ENCODE measurements around the genes SLC22A24, RCOR2, OTUB1 and VEGFB.

DNA sequence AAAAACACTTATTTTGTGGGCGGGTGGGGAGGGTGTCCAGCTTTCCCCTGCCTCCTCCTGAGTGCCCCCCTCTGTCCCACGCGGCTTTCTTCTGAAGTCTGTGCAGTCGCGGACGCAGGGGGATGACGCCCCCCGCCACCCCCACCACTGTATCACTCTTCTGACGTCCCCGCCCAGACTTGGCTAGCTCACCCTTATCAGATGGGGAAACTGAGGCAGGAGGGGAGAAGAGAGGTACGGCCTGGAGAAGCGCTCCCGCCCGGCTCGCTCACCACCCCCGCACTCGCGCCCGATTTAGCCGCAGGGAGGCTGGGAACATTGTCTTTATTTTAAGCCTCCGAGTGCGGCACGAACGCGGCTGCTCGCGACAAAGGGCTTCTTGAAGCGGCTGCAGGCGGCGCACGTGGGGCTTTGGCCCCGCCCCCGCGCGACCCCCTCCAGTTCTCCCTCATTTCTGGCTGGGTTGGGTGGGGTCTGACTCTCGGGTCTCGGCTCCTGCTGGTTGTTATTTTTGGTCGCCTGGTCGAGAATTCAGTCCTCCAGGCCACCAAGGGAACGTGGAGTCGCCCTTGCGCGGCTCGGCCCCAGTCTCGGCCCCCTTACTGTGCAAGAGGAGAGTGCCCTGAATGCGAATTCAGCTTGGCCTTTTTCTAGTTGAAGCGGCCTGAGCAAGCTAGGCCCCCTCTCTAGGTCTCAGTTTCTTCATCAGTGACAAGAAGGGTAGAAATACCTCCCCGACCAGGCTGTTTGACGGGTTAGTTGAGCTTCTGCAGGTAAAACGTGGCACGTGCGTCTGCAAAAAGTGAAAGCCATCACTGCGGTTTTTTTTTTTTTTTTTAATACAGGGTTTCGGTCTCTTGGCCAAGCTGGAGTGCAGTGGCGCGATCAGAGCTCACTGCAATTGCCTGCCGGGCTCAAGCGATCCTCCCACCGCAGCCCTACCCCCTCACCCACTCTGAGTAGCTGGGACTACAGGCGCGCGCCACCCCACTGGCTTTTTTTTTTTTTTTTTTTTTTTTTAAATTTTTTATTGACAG, 2.6 kb upstream of the CHRM1 start:
- PRO-cap = no peak
- RRBS, 2 experiments = no CpG with 5 or more reads among the region's 62 CpGs

DNA sequence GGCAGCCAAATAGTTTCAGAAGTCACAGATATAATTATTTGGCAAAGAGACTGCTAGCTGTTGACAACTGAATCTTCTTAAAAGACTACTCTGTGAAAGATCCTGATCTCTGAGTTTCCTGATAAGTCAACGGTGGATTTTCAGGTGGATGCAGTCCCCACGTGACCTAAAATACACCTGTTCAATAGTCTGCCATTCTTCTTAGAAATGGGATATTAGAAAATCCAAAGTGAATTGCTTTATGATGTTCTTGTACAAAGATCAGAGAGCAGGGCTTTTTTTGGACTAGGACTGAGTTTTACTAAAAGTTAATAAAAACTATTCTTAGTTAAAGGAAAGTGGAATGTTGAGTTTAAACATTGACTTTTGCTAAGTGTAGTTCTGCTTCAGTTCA, at the start of gene SLC22A24:
Gene SLC22A24, minus strand, starts transcription at position 238 of the 394 bp plus-strand sequence.
- PRO-cap = no peak
- RRBS, 2 experiments = no CpG with 5 or more reads among the region's 2 CpGs

GRCh38 chr11:63613450-63613974, 721 bp downstream of the PLAAT3 start:
- PRO-cap = bidirectional peak, plus-strand start at chr11:63613597, minus-strand start at chr11:63613605
- RRBS, 2 experiments = no CpG with 5 or more reads among the region's 33 CpGs

DNA sequence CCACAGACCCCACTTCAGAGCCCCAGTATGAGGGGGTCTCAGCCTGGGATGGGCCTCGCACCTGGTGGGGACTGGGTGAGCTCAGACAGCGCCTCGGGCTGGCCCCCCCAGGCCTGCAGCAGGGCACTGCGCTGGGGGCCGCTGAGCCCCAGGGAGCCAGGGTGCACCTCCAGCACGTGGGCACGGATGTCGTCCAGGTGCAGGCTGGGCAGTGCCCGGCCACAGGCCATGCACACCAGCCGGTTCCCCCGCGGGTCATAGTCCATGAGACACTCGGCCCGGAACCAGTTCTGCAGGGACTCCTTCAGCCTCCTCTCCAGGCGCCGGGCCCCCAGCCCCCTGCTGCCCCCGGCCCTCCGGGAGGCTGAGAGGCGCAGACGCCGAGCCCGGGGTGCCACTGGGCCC, 3.8 kb downstream of the ZFTA start:
- PRO-cap = no peak
- RRBS, 2 experiments = 93 to 99% methylated on average over 3 to 7 of the region's 22 CpGs

DNA sequence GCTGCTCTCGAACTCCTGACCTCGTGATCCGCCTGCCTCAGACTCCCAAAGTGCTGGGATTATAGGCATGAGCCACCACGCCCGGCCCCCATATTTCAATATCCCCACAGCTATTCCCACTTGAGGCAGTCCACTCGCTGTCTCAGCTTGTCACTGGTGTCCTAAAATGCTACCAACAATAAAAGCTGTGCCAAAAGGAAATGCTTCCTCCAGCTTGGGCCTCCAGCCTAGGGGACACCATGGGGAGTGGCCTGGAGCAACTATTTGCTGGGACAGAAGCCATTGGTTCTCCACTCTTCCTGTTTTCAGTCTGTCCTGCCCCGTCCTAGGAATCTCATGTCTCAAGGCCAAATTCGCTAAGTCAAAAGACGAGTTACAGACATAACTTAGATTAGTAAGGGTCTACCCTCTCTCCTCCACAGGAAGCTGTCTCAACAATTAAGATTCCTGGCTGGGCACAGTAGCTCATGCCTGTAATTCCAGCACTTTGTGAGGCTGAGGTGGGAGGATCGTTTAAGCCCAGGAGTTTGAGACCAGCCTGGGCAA, 7.3 kb upstream of the SPINDOC start:
- PRO-cap = no peak
- RRBS, 2 experiments = no CpG with 5 or more reads among the region's 10 CpGs

DNA sequence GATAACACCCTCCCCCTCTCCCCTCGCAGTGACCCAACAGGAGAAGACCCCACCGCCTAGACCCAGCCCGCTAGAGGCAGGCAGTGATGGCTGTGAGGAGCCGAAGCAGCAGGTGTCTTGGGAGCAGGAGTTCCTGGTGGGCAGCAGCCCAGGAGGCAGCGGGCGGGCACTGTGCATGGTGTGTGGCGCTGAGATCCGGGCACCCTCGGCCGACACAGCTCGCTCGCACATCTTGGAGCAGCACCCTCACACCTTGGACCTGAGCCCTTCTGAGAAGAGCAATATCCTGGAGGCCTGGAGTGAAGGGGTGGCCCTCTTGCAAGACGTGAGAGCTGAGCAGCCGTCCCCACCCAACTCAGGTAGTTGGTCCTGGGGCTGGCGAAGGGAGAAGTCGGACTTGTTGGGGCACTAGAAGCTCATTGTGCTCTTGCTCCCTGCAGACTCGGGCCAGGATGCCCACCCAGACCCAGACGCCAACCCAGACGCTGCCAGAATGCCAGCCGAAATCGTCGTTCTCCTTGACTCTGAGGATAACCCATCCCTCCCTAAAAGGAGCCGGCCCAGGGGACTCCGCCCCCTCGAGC, 4.6 kb downstream of the SPINDOC start:
- PRO-cap = no peak
- RRBS, 2 experiments = no CpG with 5 or more reads among the region's 25 CpGs

GRCh38 chr11:63882750-63883220, 34.2 kb downstream of the RCOR2 start:
- PRO-cap = no peak
- RRBS, 2 experiments = no CpG with 5 or more reads among the region's 5 CpGs

- PRO-cap = no peak
- RRBS, 2 experiments = no CpG with 5 or more reads among the region's 8 CpGs
Measured at GRCh38 chr11:63887136-63888034, 29.6 kb downstream of the RCOR2 start.

DNA sequence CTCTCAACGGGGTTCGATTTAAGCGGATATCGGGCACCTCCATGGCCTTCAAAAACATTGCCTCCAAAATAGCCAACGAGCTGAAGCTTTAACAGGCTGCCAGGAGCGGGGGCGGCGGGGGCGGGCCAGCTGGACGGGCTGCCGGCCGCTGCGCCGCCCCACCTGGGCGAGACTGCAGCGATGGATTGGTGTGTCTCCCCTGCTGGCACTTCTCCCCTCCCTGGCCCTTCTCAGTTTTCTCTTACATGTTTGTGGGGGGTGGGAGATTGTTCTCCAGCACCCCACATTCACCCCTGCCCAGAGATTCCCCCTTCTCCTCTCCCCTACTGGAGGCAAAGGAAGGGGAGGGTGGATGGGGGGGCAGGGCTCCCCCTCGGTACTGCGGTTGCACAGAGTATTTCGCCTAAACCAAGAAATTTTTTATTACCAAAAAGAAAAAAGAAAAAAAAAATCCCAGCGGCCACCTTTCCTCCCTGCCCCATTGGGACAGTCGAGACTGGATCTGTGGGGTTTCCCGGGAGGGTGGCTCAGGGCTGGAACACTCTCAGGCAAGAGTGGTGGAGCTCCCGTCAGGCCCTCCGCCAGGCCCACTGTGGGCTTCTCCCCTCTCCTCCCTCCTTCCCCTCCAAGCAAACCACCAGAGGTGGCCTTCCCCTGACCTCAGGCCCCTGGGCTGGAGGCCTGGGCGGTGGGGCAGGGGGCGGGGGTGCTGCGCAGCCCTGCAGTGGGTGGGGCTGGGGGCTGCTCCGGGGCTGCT, 7.6 kb downstream of the RCOR2 start:
- PRO-cap = no peak
- RRBS, 2 experiments = no CpG with 5 or more reads among the region's 28 CpGs

- PRO-cap = bidirectional peak, plus-strand start at chr11:63917455, minus-strand start at chr11:63917164
- RRBS, 2 experiments = 1 to 2% methylated on average over 36 to 45 of the region's 92 CpGs
Measured at GRCh38 chr11:63916752-63917700, at the start of gene RCOR2. Gene RCOR2, minus strand, starts transcription at chr11:63917164.

DNA sequence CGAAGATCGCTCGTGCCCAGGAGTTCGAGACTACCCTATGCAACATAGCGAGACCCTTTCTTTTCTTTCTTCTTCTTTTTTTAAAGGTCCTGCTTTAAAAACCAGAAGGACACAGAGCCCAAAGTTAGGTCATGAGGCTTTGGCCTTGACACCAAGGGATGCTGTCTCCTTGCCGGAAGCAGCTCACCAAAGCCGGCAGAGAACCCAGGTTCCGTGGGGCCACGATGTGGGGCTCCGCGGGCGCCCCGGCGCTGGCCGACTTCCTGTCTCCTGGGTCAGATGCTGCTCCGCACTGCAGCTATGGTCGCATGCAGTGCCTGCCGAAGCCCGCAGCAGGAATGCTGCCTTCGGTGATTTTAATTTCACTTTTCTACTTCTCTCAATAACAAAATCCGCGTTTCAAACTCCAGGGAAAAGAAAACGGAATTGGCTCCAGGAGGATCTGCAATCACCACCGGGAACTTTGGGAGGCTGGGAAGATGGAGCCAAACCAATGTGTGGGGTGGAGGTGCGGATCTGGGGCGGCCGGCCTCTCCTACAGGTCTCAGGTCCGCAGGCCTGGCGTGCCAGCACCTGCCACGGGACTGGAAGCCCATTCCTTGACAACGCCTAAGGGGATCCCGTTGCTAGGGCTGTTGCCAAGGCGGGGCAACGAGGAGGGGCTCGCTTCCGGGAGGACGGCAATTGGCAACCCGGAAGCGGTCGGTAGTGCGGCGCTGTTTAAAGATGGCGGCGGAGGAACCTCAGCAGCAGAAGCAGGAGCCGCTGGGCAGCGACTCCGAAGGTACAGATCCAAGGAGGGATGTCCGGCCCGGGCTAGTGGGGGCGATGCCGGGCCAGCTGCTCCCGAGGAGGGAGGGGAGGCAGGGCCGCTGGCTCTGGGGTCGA, at the start of gene OTUB1:
Gene OTUB1, plus strand, starts transcription at position 708 of the 888 bp plus-strand sequence.
- PRO-cap = bidirectional peak, plus-strand start at position 723 of the sequence, minus-strand start at position 586 of the sequence
- RRBS, 2 experiments = 5 to 6% methylated on average over 11 to 20 of the region's 54 CpGs

DNA sequence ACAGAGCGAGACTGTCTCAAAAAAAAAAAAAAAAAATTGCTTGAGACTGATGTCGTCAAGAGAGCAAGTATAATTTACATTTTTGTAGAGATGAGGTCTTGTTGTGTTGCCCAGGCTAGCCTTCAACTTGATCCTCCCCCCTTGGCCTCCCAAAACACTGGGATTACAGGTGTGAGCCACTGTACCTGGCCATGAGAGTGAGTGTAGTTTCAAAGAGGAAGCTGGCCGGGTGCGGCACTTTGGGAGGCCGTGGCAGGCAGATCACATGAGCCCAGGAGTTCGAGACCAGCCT, 7.4 kb downstream of the OTUB1 start:
- PRO-cap = unidirectional peak, plus-strand start at position 215 of the sequence
- RRBS, 2 experiments = no CpG with 5 or more reads among the region's 6 CpGs

DNA sequence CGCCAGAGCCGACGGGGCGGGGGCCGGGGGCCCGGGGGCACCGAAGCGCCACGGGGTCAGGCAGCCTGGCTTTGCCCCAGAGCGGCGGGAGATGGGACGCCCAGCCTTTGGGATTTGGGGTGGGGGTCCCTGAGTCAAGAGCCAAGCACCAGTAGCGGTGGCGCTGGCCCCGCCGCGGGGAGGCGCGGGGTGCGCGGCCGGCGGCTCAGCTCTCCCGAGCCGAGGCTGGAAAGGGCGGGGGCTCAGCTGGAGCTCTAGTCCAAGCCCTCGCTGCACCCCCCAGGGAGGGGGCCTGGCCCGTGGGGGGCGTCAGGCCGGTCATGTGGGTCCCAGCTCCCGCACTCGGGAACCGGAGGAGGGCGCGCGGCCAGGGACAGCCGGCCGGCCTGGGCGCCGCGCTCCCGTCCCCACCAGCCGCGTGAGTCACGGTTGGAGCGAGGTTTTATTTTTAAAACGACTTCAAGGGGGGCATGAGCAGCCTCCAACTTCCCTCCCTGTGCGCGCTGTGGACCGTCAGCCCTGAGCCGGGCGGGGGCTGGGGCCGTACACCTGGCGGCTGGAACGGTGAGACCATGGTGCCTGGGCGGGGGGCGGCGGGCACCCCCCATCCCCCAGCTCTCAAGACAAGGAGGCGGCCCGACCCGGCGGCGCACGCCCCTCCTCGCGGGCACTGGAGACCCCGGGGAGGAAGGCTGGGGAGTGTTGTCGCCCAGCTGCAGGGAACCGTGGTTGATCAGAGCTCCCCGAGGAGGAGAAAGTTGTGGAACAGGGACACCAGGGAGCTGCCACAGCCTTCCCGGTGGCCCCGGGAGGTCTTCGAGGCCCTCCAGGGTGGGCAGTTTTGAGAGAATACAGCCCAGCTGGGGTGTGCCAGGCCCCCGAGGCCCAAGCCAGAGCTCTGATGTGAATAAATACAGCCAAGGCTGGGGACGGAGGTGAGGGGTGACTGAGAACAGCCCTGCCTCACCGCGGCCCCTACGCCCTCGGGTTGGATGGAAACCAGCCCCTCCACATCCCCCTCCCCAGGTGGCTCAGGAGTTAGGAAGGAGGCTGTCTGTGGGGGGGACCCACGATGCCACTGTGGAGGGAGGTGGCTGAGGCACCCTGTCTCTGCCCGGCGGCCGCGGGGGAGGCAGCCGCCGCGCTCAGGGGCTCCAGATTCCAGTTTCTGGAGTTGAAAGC, 872 bp downstream of the FLRT1 start:
- PRO-cap = bidirectional peak, plus-strand start at position 451 of the sequence, minus-strand start at position 425 of the sequence
- RRBS, 2 experiments = 23 to 33% methylated on average over 12 to 23 of the region's 87 CpGs

DNA sequence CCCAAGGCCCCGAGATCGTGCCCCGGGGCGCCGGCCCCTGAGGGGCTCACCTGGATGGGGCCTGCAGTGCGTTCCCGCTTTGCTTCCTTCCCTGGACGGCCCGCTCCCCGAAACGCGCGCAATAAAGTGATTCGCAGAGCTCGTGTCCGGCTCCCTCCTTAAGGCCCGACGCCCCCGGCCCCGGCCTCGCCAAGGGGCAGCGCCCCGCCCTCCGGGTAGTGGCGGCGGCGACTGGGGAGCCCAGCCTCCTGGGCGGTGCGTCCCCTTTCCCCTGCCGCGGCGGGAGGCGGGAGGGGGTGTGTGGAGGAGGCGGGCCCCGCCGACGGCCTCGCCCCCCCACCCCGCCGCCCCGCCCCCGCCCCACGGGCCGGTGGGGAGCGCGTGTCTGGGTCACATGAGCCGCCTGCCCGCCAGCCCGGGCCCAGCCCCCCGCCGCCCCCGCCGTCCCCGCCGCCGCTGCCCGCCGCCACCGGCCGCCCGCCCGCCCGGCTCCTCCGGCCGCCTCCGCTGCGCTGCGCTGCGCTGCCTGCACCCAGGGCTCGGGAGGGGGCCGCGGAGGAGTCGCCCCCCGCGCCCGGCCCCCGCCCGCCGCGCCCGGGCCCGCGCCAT, at the start of gene VEGFB:
Gene VEGFB, plus strand, starts transcription at position 441 of the 609 bp plus-strand sequence.
- PRO-cap = bidirectional peak, plus-strand start at position 363 of the sequence, minus-strand start at position 114 of the sequence
- RRBS, 2 experiments = 1 to 2% methylated on average over 31 of the region's 83 CpGs

DNA sequence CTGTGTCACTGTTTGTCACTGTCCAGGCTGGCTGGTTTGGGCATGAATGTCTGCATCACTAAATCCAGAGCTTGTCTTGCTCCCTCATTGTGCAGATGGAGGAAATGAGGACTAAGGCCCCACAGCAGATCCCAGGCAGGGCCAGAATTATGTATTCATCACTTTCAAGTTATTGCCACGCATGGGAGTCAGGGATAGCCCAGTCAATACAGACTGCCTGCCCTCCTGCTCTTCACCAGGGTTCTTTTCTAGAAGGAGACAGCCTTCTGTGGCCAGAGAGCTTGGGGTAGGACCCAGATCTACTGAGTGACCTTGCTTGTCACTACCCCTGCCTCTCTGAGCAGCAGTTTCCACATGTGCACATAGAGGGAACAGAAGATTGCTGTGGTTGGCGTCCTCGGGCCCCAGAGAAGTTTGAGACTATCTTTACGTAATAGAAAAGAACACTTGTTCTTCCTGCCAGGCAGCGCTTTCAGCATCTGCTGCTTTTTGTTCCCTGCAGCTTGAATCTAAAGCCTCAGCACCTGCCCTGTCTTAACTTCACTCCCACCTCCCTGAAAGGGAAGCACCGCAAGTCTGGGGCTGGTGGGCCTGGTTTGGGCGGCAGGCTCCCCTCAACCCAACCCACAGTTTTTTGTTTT, 2.0 kb upstream of the ENSG00000286264 start:
- PRO-cap = no peak
- RRBS, 2 experiments = no CpG with 5 or more reads among the region's 7 CpGs

DNA sequence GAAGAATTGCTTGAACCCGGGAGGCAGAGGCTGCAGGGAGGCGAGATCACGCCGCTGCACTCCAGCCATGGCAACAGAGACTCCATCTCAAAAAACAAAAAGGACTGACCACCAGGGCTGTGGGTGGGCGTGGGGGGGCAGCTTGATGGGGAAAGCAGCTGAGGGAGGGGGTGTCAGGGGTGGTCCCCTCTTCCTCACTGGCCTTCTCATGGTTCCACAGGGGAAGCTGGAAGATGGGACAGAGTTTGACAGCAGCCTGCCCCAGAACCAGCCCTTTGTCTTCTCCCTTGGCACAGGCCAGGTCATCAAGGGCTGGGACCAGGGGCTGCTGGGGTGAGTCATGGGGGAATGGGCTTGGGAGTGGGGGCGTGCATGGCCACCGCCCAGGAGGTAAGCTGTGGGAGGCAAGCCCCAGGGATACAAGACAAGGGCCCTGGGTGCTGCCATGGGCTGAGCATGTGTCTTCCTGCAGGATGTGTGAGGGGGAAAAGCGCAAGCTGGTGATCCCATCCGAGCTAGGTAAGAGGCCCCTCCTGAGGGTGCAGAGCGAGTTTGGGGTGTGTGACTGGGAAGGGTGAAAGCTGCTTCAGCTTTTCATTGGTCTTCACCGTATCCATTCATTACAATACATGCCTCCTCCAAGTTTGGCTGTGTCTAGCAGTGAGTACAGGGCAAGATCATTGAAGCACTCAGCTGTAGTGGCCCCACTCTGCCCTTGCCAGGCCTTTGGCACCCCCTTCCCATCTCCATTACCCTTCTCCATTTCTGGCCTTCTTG, 2.3 kb downstream of the ENSG00000286264 start:
- PRO-cap = no peak
- RRBS, 2 experiments = no CpG with 5 or more reads among the region's 11 CpGs

GRCh38 chr11:64339325-64339481, 801 bp upstream of the CCDC88B start:
- PRO-cap = no peak
- RRBS, 2 experiments = no CpG with 5 or more reads among the region's 2 CpGs

- PRO-cap = unidirectional peak, minus-strand start at chr11:64534046
- RRBS, 2 experiments = no CpG with 5 or more reads among the region's 3 CpGs
Measured at GRCh38 chr11:64533935-64534195, 21.9 kb upstream of the SLC22A11 start.

DNA sequence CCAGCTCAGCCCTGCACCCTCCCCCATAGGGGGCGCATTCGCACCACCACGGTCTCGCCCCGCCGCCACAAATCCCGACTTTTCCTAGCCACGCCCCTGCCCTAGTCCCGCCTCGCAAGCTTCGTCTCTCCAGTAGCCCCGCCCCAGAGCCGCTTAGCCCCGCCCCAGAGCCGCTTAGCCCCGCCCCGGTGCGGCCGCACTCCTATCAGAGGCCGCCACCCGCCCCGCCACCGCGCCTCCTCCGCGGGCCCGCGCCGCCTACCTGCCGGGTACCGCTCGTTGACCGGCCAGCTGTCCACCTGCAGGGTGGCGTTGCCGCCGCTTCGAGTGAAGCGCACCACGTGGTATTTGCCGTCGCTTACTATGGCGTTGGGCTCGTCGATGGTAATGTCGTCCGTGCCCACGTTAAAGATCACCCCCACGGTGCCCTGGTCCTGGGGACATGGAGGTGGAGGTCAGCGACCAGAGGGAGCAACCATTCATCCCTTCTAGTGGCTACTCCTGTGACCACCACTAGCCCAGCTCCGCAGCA, 39.2 kb downstream of the SLC22A12 start:
- PRO-cap = no peak
- RRBS, 2 experiments = 96% methylated on average over 12 of the region's 50 CpGs

GRCh38 chr11:64711299-64711870, 11.6 kb downstream of the NRXN2 start:
- PRO-cap = no peak
- RRBS, 2 experiments = 93% methylated on average over 7 of the region's 34 CpGs

Data from HEK293 (cell line).